ENCODE measurements around a stretch of chr1.

DNA sequence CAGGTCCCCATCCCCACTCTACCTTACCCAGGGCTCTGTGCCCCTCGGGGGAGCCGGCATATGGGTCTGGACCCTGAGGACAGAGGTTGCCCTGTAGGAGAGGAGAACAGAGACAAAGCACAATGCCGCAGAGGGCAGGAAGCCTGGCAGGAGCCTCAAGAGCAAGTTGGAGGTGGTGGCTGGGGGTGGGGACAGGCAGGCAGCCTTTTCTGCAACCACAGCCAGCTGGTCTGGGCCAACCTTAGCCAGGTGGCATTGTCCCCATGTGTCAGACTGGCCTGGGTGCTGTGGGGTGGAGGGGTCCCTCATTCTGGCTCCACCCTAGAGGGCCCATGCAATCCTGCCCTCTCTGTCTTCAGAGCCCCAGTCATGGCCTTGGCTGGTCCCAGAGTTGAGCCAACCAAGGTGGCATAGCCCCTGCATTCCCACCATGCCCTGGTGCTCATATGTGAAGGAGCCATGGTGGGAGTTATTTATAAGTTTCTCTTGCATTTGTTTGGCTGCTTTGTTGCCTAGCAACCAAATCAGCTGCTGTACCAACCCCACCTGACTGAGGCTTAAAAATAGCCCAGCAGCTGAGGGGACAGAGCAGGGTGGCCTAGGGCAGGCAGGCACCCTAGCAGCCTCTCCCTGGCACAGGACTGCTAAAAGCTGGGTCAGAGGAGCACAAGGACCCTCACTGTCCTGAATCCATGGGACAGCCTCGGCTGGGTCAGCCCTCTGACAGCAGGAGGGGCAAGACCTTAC is 19.3 kb downstream of the MAP7D1 start:
- PRO-cap, result bidirectional peak, plus-strand start at position 586 of the sequence, minus-strand start at position 448 of the sequence

- PRO-cap, result no peak
Observed at GRCh38 chr1:36367406-36368117, 18.2 kb downstream of the STK40 start.

DNA sequence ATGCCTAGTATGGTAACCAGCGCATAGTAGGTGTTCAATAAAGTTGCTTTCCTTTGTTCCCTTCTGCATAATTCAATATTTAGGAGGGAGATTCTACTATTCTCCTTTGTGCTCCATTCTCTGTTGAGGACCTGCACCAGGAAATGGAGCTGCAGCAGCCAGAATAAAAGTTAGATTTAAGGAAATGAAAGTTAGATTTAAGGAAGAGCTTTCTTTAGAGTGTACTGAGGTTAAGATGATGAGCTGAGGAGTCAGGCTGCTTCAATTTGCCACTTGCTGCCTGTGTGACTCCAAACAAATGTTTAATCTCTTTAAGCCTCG is 3.5 kb upstream of the CSF3R start:
- PRO-cap, result no peak

GRCh38 chr1:36795387-36795628 is 239.0 kb downstream of the GRIK3 start:
- PRO-cap, result no peak

- PRO-cap, result no peak
Observed at GRCh38 chr1:37058629-37059191, 24.4 kb upstream of the GRIK3 start.

GRCh38 chr1:37288713-37289476 is 185.5 kb upstream of the ZC3H12A start:
- PRO-cap, result no peak

- PRO-cap, result no peak
Observed at GRCh38 chr1:37473574-37473937, 824 bp upstream of the ZC3H12A start.

- PRO-cap, result no peak
Observed at GRCh38 chr1:37498961-37499753, 15.4 kb downstream of the MEAF6 start.

- PRO-cap, result no peak
Observed at GRCh38 chr1:37565868-37566390, 9.2 kb downstream of the DNALI1 start.

GRCh38 chr1:37633721-37634503 is 780 bp downstream of the RSPO1 start:
- PRO-cap, result no peak

- PRO-cap, result no peak
Observed at GRCh38 chr1:37844170-37844748, 15.1 kb downstream of the MTF1 start.

DNA sequence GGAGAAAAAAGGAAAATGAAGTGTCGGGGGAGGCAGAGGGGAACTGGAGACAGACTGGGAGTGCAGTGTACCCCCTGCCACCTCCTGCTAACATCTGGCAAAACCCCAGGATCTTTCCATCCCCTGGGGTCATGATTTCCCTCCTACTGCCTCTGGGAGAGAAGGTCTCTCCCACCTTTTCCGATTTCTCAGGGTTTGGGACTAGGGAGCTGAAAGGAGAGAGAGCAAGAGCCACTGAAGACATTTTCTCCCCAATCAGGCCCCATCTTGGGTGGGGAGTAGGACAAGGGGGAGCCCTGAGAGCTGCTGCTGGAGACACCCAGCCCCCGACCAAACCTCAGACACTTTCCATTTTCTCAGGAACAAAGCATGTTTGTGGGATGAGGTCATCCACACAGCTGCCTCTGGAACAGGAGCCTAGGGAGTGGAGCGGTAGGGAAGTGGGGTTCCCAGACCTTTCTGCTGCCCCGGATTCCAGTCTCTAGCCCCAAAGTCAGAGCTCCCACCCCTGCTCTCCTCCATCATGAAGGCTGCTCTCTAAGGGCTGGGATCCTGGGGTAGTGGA is 5.0 kb downstream of the FHL3 start:
- PRO-cap, result no peak

DNA sequence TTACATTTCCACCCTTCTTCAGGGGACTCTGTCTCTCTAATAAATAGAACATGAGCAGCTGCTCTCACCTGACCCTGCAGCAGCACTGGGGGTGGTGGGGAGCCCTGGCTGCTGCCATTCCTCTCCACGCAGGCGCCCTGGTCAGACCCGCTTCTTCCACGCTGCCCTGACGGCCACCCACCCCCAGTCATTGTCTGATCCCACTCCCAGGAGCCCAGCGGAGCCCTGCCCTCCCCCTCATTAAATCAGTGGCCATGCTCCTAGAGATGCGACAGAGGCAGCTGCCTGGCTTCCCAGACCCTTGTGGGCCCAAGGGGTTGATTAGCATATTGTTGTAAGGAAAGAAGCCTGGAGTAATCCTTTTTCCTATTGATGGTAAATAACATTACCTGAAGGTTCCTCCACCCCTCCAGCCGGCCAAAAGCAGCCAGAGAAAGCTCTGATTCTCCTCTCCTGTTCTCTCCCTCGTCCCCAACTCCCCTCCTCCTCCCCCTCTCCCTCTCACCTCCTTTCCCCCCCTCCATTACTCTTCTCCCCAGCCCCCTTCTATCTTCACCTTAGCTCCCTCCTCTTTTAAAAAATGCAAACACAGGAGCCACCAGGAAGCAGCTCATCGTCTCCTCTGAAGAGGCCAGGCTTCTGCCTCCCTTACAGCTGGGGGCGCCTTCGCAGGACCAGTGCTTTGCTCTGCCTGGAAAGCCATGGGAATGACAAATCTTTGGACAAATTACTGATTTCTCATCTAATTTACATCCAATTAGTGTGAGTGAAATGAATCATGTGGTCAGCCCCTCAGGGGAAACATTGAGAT is 301.4 kb downstream of the RRAGC start:
- PRO-cap, result no peak

DNA sequence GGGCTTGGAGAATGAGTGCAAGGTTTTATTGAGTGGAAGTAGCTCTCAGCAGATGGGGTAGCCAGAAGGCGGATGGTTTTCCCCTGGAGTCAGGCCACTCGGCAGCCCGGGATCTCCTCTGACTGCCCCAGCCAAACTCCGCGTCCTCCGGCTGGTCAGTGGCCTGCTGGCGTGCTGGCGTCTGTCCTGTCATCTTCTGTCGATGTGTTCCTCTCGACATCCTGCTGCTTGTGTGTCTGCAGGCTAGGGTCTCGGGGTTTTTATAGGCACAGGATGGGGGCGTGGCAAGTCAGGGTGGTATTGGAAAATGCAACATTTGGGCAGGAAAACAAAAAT is 27.5 kb upstream of the GJA9 start:
- PRO-cap, result no peak

- PRO-cap, result unidirectional peak, plus-strand start at chr1:38929316
Observed at GRCh38 chr1:38929090-38929755, 12.4 kb downstream of the RHBDL2 start.

DNA sequence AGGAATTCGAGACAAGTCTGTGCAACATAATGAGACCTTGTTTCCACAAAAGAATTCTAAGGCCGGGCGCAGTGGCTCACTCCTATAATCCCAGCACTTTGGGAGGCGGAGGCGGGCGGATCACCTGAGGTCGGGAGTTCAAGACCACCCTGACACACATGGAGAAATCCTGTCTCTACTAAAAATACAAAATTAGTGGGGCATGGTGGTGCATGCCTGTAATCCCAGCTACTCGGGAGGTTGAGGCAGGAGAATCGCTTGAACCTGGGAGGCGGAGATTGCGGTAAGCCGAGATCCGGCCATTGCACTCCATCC is 2.6 kb downstream of the AKIRIN1 start:
- PRO-cap, result no peak

GRCh38 chr1:39105192-39105715 is 79.1 kb downstream of the NDUFS5 start:
- PRO-cap, result bidirectional peak, plus-strand start at chr1:39105399, minus-strand start at chr1:39105238

- PRO-cap, result no peak
Observed at GRCh38 chr1:39411691-39412776, 79.4 kb upstream of the BMP8A start.

- PRO-cap, result no peak
Observed at GRCh38 chr1:39440780-39441497, 50.5 kb upstream of the BMP8A start.

- PRO-cap, result no peak
Observed at GRCh38 chr1:39452280-39452905, 39.0 kb upstream of the BMP8A start.

Measured in left cardiac atrium (tissue), 1 donor.